Measurements from ENCODE around the genes MB21D2 and ATP13A5.

DNA sequence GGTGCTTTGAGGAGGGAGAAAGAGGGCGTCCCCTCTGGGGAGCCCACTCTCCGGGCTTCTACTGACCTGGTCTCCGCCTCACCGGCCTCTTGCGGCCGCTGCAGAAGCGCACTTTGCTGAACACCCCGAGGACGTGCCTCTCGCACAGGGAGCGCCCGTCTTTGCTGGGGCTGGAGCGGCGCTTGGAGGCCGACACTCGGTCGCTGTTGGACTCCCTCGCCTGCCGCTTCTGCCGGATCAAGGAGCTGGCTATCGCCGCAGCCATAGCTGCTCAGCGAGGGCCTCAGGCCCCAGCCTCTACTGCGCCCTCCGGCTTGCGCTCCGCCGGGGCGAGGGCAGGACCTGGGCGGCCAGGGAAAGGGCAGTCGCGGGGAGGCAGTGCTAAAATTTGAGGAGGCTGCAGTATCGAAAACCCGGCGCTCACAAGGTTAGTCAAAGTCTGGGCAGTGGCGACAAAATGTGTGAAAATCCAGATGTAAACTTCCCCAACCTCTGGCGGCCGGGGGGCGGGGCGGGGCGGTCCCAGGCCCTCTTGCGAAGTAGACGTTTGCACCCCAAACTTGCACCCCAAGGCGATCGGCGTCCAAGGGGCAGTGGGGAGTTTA is 319.3 kb downstream of the FGF12 start:
- PRO-cap, 3 experiments: no peak in any of the 3 experiments
- RRBS: 3% methylated on average over 13 of the region's 46 CpGs

DNA sequence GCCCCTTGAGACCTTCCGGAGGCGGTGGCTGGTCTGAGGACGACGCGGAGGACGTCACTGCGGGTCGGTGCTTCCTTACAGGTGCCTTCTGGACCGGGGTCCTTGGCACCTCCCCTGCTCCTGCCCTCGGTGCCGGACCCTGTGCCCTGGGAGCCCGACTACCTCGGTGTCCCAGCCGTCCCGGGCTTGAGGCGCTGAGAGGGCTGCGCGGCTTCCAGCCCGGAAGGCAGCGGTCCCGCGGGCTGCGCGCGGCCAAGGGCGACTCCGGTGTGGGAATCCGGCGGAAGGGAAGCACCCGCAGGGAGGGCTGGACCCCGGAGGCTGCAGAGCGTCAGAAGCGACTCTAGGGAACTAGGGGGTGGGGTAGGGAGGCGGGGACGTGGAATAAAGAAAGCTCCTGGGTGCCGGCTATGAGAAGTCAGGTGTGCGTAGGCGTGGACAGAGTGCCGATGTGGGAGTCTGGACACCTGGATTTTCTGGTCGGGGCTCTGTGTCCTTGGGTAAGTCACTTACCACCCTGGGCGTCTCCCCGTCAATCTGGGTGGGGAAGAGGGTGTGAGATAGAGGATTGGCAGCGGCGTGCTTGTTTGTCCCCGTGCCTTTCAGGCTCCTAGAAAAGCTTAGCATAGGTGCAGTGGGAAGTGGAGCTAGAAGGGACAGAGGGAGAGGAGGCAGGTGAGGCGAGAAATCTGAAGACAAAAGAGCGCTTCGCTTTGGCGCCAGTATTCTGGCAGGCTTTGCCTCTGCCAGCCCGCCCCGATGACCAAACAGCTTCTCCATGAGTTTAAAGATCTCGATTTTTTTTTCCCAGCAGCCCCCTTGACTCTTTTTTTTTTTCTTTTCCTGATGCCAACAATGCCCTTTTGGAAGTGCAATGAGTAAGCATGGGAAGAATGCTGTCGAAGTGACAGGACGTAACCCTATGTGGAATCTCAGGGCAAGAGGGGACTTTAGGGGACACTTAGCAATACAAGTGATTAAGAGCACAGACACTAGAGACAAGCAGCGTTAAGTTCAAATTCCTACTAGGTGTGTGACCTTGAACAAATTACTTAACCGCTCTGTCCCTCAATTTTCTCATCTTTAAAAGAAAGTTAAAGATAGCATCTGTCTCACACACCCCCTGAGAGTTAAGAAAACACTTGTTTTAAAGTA is 212.0 kb downstream of the FGF12 start:
- PRO-cap, 3 experiments: no peak in any of the 3 experiments
- RRBS: 2% methylated on average over 30 of the region's 56 CpGs

- PRO-cap, 3 experiments: no peak in any of the 3 experiments
- RRBS: no CpG with 5 or more reads among the region's 13 CpGs
Observed at GRCh38 chr3:192887012-192887629, 30.5 kb downstream of the MB21D2 start.

DNA sequence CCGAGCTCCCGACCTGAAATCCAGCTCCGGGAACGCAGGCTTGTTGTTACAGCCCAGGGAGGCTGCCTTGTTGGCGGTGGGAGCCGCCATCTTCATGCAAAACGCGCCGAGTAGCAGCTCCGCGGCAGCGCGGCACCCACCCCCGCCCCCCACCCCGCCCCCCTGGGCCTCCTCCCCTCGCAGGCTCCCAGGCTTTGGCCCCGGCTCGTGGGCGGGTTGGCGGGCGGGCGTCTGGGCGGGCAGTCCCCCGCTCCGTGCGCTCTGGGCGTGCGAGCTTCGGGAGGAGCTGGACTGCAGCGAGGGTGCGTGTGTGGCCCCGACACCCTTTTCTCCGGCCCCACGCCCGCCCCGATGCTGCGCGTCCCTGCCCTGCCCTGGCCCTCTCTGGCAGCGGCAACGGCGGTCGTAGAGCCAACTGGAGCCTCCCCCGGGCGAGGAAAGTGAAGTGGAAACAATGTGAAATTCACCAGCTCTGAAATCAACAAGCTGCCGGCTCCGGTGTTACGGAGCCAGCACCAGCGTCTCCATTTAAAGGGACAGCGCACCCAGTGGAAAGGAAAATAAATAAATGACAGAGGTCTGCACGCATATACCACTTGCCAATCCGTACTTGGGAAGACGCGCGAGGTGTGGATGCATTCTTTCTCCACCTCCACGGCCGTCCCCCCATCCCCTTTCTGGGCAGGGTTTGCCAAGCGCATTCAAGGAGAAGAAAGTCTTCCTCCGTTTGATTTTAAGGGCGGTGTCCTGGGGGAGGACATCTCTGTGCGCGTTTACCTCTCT is at the start of gene MB21D2:
Gene MB21D2, minus strand, starts transcription at position 112 of the 783 bp plus-strand sequence.
- PRO-cap, 3 experiments: peak in 3 of 3 experiments; most common plus-strand start position 272 of the sequence (in 3); most common minus-strand start position 386 of the sequence (in 3)
- RRBS: 1% methylated on average over 11 of the region's 61 CpGs

DNA sequence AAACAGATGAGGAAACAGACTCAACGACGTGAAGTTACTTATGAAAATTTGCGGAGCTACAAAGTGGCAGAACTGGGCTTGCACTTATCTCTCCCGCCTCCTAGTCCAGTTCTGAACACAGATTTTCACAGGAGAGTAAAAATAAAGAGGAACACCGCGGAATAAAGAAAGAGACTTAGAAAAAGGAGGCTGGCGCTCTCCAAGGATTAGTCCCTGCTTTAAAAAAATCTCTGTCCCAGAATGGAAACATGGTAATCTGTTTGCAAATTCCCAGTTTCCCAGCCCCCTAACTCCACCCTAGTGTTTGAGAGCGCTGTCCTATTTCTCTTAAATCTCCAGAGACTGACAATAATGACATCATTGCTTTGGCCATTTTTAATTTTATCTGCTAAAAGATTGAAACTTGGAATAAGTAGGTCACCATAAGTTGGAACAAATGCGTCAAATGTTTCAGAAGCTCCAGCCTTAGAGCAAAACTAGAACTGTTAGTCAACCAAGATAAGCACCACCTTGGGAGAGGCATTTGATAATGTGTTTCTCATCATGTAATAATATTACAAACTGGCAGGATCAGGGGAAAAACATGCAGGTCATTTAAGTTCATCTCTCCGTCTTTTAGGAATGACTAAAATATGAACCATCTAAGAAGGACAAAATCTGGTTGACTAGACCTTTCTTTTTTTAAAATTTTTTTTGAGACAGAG is 25.7 kb upstream of the MB21D2 start:
- PRO-cap, 3 experiments: no peak in any of the 3 experiments
- RRBS: no CpG with 5 or more reads among the region's 10 CpGs

DNA sequence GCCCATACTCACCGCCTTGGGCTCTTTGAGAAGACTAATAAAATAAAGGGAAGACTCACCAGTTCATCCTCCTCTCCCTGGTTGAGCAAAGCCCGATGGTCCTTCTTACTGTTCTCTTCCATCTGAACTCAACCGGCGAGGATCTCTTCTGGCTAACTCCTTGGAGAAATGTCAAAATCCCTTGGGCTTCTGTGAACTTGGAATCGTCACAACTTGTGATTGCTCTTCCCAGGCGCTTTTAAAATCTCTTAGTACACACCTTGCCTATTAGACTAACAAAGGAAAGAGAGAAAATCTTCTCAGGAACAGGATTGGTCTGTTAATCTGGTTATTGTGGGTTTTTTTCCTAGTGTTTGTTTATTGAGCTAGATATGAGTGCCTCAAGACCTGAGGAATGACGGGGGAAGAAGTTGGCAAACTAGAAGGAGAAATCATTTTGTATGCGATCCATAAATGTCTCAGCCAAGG is at the start of gene ATP13A5:
Gene ATP13A5, minus strand, starts transcription at position 150 of the 468 bp plus-strand sequence.
- PRO-cap, 3 experiments: peak in 1 of 3 experiments; most common minus-strand start position 136 of the sequence (in 1)
- RRBS: no CpG with 5 or more reads among the region's 8 CpGs

DNA sequence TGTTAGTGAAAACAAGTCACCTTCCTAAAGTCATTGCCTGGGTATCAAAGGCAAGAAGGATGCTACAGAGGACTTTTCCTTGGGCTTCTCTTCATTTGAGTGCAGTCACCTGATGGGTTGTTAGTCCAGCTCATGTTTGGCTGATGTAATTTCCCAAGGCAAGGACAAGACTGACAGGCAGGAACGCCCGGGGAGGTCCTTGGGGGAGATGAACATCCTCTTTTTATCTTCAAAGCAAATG is 201.1 kb downstream of the OPA1 start:
- PRO-cap, 3 experiments: no peak in any of the 3 experiments
- RRBS: no CpG with 5 or more reads among the region's 2 CpGs

DNA sequence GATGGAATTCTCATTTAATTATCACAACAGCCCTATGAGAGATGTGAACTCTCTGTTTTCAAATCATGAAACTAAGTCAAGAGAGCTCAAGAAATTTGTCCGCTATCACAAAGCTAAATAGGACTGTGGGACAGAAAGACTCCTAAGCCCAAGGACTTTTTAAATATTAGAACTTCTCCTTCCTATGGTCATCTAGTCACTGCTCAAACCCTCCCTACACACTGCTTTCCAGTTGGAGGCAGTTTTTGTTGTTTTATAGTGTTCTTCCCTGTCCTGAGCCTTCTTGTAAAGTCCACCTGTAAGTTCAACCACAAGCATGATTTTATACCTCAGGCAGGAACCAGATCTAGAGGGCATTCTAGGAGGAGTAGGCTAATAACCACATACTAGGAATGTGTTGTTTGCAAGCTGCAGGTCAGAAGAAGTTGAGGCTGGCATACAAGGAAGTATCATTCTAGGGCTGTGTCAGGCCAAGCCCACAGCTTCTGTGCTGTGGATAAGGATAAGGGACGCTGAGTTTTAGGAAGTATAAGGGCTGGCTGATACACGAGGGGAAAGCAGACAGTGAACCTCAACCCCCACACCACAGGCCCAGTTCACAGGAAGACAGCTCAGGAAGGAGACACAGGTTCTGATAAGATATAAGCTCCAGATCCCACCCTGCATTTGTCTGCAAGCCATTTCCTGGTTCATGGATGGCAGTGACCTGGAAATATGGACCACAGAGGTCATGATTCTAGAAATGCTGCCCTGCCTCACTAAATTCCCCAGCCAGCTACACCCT is 260.4 kb downstream of the OPA1 start:
- PRO-cap, 3 experiments: no peak in any of the 3 experiments
- RRBS: no CpG with 5 or more reads among the region's 3 CpGs

DNA sequence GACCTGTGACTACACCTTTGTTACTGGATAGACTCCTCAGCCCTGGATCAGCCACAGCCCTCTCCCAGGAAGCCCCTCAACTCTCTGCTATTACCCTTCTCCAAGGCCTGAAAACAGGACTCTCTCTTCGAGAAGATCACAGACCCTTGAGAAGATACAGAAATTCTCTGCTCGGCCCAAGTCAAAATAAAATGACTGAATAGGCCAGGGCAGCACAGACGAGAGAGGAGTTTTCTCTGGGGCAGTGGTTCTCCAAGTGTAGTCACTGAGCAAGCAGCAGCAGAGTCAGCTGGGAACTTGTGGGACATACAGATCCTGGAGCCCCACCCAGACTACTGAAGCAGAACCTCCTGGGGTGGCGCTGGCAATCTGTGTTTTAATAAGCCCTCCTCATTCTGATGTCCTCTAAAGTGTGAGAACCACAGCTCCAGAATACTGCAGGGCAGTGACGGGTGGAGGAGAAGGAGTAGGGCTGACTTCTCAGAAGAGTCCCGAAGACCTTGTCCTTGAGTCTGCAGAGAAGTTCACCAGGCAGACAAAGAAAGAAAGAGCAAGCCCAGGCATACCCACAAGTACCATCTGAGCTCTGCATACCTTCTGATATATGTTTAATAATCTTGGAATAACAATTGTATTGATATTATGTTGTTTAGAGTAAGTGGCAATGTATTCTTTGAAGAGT is 251.3 kb upstream of the HES1 start:
- PRO-cap, 3 experiments: no peak in any of the 3 experiments
- RRBS: no CpG with 5 or more reads among the region's 6 CpGs

GRCh38 chr3:193885687-193886277 is 250.2 kb upstream of the HES1 start:
- PRO-cap, 3 experiments: no peak in any of the 3 experiments
- RRBS: no CpG with 5 or more reads among the region's 11 CpGs

DNA sequence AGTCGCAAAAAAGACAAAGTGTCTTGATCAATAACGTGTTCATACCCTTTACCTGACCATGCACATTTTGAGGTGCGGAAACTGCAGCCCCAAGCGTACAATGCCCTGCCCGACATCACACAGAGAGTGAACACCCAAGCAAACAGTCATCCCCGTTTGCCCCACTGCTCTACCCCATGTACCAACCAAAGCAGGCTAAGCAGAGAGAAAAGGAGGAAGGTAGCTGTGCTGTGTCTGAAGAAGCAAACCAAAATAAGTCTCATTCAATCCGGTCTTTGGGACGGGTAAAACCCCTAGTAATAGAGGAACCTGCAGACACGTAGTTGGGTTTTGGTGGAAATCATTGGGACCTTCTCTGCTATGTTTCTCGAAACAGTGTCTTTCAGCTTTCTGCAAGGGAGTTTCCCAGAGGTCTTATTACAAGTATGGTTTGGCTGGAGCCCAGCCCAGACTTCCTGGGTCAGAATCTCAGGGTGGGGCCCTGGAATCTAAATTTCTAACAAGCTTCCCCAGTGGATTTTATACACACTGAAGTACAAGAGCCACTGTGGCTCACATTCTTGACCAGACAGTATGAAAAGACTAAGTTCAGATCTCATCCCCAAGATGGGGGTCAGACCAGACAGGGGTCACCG is 164.6 kb upstream of the HES1 start:
- PRO-cap, 3 experiments: no peak in any of the 3 experiments
- RRBS: no CpG with 5 or more reads among the region's 11 CpGs

GRCh38 chr3:194031292-194031799 is 104.6 kb upstream of the HES1 start:
- PRO-cap, 3 experiments: no peak in any of the 3 experiments
- RRBS: no CpG with 5 or more reads among the region's 10 CpGs

DNA sequence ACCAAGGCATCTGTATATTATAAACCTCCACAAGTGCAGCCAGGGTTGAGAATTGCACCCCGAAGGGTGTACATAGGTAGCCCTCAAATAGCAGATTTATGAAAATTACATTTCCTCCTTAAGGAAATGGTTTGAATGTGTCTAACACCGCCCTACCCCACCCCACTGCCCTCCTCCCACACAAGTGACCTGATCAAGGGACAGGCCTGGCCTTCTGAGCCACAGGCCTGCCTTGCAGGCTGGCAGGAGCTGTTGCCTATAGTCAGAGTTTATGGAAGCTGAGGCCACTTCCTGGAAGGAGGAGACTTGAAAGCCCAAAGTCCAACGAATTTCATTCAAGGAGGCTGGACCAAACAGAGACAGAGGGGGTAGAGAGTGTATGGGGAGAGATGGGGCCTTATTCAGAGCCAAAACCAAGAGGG is 100.6 kb upstream of the HES1 start:
- PRO-cap, 3 experiments: no peak in any of the 3 experiments
- RRBS: no CpG with 5 or more reads among the region's 3 CpGs

- PRO-cap, 3 experiments: no peak in any of the 3 experiments
- RRBS: no CpG with 5 or more reads among the region's 10 CpGs
Observed at GRCh38 chr3:194101912-194102883, 33.8 kb upstream of the HES1 start.

GRCh38 chr3:194137394-194137895 is 1.5 kb downstream of the HES1 start:
- PRO-cap, 3 experiments: peak in 3 of 3 experiments; most common plus-strand start chr3:194137696 (in 2); most common minus-strand start chr3:194137673 (in 3)
- RRBS: 2% methylated on average over 6 of the region's 37 CpGs

DNA sequence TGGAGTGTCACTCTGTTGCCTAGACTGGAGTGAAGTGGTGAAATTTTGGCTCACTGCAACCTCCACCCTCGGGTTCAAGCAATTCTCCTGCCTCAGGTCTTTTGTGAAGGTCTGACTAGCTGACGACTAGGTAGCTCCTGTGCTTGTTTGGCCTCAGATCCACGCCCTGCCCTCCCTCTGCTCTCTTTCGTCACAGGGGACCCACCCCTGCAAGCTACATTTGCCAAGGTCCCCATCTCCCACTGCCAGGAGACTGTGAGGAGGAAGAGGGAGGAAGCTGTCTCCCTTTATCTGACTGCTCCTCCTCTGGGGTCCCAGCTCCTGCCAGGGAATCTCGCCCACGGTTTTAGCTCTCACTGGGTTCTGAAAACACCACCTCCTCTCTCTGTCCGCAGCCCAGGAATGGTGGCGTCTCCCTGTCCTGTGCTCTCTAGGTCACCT is 83.8 kb downstream of the CPN2 start:
- PRO-cap, 3 experiments: peak in 1 of 3 experiments; most common plus-strand start position 248 of the sequence (in 1)
- RRBS: no CpG with 5 or more reads among the region's 8 CpGs

DNA sequence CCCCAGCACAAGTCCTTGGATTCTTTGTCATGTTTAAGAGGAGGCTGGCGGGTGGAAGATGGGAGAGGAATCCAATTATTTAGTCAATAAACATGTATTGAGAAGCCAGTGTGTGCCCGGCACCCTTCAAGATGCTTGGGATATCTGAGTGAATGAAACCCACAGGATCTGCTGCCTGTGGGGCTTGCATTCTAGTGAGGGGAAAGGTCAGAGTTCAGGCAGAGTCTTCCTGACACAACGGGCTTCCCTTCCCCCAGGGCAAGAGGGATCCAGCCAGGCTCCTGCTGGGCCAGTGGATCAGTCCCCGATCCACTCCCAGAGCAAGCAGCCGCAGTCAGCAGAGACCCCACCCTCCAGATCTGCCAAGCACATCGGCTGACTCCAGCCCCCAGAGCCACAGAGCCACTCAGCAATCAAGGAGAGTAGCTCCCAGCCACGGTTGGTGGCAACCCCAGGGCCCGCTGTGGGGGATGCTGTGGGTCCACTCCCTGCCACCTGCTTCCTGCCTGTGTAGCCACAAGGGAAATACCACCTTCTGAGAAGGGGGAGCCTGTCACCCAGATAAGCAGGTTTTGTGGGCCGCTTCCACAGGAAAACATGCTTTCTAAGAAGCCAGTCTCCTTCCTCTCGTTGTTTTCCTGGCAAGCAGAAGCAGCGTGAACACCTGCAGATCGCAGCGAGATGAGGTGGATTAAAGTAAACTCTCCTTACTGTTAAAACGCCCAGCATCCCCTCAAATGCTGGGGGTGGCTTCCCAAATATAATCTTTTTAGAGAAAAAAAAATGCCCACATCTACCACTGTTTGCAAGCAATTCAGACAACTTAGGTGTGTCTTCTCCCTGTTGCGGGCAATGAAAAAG is 44.9 kb downstream of the CPN2 start:
- PRO-cap, 3 experiments: no peak in any of the 3 experiments
- RRBS: no CpG with 5 or more reads among the region's 15 CpGs

DNA sequence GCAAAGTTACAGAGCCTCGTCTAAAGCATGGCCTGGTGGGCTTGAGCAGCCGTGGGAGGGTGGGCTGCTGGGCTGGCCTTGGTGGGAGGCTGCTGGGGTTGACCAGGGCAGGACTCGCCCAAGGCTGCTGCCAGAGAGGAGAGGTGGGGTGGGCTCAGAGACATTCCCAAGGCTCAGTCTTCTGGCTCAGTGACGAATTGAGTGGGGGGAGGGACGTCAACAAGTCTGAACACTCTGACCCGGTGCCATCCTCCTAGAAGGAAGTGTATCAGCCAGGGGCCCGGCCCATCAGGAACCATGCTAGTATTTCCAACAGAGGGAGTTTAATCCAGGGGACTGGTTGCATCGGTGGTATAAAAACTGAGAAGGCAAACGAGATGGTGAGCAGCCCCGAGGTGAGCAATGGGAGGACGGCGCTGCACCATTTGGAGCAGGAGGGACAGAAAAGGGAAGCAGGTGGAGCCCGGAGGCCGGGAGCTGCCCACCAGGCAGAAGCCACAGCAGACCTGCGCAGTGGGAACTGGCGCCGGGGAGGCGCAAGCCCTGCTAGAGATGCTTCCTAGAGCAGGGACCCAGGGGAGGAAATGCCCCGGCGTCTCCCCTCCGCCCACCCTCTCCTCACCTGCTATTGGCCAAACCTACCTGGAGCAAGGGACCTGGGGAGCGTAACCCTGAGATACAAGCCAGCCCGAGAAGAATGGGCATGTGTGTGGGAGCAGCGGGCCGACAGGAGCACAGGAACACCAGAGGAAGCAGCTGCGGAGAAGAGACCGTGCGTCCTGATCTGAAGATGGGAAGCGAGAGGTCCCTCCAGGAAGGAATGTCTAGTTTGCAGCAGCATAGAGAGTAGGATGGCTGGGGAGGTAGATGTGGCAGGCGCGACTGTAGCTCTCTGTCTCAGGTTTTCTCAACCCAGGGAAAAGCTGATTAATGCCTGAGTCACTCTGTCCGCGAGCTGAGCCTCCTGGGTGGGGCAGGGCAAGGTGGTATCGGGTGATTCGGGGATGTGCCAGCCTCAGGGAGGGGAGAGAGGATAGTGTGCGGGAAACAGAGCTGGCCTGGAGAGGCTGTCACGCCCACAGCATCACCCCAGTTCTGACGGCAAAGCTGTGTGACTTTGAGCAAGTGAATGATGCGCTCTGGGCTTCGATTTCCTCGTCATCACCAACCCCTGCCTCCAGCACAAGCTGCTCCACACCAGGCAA is 28.8 kb downstream of the CPN2 start:
- PRO-cap, 3 experiments: no peak in any of the 3 experiments
- RRBS: 25% methylated on average over 7 of the region's 41 CpGs

- PRO-cap, 3 experiments: no peak in any of the 3 experiments
- RRBS: 52% methylated on average over 10 of the region's 25 CpGs
Observed at GRCh38 chr3:194327949-194328609, 23.0 kb downstream of the CPN2 start.

DNA sequence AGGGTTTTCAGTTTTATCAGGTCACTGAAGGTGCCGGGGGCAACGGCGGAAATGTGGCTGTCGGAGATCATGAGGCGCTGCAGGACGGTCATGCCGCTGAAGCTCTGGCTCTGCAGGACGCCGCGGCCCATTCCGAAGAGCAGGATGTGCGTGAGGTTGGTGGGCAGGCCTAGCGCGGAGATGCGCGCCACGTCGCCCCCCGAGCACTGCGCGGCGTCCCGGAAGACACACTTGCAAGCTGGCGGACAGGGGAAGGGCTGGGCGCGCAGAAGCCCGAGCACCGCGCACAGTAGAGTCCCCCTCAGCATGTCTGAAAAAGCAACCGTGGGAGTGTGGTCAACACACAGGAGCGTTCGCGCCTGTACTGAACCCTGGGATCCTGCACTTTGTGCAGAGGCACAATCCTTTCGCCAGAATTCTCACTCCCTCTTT is 1.1 kb downstream of the GP5 start:
- PRO-cap, 3 experiments: no peak in any of the 3 experiments
- RRBS: no CpG with 5 or more reads among the region's 34 CpGs

Data from breast (tissue), 4 donors.